ENCODE measurements around the genes SYNPO and MYOZ3.

GRCh38 chr5:150186752-150187526 is 2.9 kb upstream of the SLC6A7 start:
- RRBS, result no CpG with 5 or more reads among the region's 6 CpGs
CAGE:
- cytosol, long polyA plus RNA, result no peak
- long polyA plus RNA, result no peak
- nucleus, long polyA plus RNA, result no peak

GRCh38 chr5:150328515-150329267 is 26.0 kb upstream of the ARSI start:
- RRBS, result no CpG with 5 or more reads among the region's 7 CpGs
CAGE:
- cytosol, long polyA plus RNA, result no peak
- long polyA plus RNA, result no peak
- nucleus, long polyA plus RNA, result no peak

CAGE:
- cytosol, long polyA plus RNA, result no peak
- long polyA plus RNA, result no peak
- nucleus, long polyA plus RNA, result no peak
Observed at GRCh38 chr5:150392180-150392426, 20.6 kb downstream of the CD74 start.

- RRBS, result no CpG with 5 or more reads among the region's 16 CpGs
CAGE:
- cytosol, long polyA plus RNA, result no peak
- long polyA plus RNA, result no peak
- nucleus, long polyA plus RNA, result no peak
Observed at GRCh38 chr5:150453691-150454648, 4.4 kb upstream of the RPS14 start.

GRCh38 chr5:150497548-150498305 is 10.2 kb upstream of the NDST1 start:
- RRBS, result no CpG with 5 or more reads among the region's 15 CpGs
CAGE:
- cytosol, long polyA plus RNA, result no peak
- long polyA plus RNA, result no peak
- nucleus, long polyA plus RNA, result no peak

- RRBS, result no CpG with 5 or more reads among the region's 7 CpGs
CAGE:
- cytosol, long polyA plus RNA, result no peak
- long polyA plus RNA, result no peak
- nucleus, long polyA plus RNA, result no peak
Observed at GRCh38 chr5:150512295-150512954, 4.5 kb downstream of the NDST1 start.

- RRBS, result no CpG with 5 or more reads among the region's 10 CpGs
CAGE:
- cytosol, long polyA plus RNA, result no peak
- long polyA plus RNA, result no peak
- nucleus, long polyA plus RNA, result no peak
Observed at GRCh38 chr5:150517599-150518337, 9.8 kb downstream of the NDST1 start.

- RRBS, result no CpG with 5 or more reads among the region's 23 CpGs
CAGE:
- cytosol, long polyA plus RNA, result no peak
- long polyA plus RNA, result no peak
- nucleus, long polyA plus RNA, result no peak
Observed at GRCh38 chr5:150557078-150558374, 49.6 kb downstream of the NDST1 start.

GRCh38 chr5:150567404-150567765 is 59.5 kb downstream of the NDST1 start:
- RRBS, result no CpG with 5 or more reads among the region's 2 CpGs
CAGE:
- cytosol, long polyA plus RNA, result no peak
- long polyA plus RNA, result no peak
- nucleus, long polyA plus RNA, result no peak

- RRBS, result no CpG with 5 or more reads among the region's 5 CpGs
CAGE:
- cytosol, long polyA plus RNA, result no peak
- long polyA plus RNA, result no peak
- nucleus, long polyA plus RNA, result no peak
Observed at GRCh38 chr5:150626826-150627580, 13.5 kb upstream of the SYNPO start.

DNA sequence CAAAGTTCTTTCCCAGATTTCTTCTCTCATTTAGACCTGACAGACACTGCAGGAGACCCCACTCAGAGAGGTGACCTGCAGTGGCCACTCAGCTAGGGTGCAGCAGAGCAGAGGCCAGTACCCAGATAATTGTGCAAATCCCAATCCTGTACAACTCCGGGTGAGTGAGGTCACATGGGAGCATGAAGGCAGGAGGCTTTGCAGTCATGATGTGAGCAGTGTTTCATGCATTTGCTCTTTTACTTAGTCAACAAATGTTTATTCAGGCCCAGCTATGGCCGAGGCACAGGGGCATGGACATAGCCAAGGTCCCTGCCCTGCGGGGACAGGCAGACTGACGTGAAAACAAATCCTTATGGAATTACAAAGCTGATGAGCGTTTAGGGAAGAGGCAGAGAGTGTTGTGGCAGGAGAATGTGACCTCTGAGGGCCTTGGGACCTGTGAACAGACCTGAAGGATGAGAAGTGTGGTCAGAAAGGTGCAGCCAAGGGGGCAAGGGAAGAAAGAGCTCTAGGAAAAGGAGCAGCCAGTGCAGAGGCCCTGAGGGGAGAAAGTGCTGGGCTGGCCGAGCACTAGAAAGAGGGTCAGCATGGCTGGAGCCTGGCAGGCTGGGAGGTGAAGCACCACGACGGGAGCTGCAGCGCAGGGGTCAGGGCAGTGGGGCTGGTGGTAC is 9.4 kb upstream of the SYNPO start:
- RRBS, result no CpG with 5 or more reads among the region's 9 CpGs
CAGE:
- cytosol, long polyA plus RNA, result no peak
- long polyA plus RNA, result no peak
- nucleus, long polyA plus RNA, result no peak

GRCh38 chr5:150640146-150641249 is at the start of gene SYNPO:
SYNPO (plus strand) TSS chr5:150640660.
- RRBS, result 5% methylated on average over 3 of the region's 19 CpGs
CAGE:
- cytosol, long polyA plus RNA, result start-site peak on the plus strand at chr5:150640657-150640694, 107 and 21 reads in 2 replicates
- long polyA plus RNA, result start-site peak on the plus strand at chr5:150640318-150640454, 46 and 88 reads in 2 replicates; start-site peak on the plus strand at chr5:150640657-150640701, 124 and 135 reads in 2 replicates
- nucleus, long polyA plus RNA, result start-site peak on the plus strand at chr5:150640658-150640694, 62 and 126 reads in 2 replicates; start-site peak on the plus strand at chr5:150640756-150640824, 25 and 22 reads in 2 replicates

- RRBS, result no CpG with 5 or more reads among the region's 6 CpGs
CAGE:
- cytosol, long polyA plus RNA, result no peak
- long polyA plus RNA, result no peak
- nucleus, long polyA plus RNA, result no peak
Observed at GRCh38 chr5:150641250-150641646, 788 bp downstream of the SYNPO start.

DNA sequence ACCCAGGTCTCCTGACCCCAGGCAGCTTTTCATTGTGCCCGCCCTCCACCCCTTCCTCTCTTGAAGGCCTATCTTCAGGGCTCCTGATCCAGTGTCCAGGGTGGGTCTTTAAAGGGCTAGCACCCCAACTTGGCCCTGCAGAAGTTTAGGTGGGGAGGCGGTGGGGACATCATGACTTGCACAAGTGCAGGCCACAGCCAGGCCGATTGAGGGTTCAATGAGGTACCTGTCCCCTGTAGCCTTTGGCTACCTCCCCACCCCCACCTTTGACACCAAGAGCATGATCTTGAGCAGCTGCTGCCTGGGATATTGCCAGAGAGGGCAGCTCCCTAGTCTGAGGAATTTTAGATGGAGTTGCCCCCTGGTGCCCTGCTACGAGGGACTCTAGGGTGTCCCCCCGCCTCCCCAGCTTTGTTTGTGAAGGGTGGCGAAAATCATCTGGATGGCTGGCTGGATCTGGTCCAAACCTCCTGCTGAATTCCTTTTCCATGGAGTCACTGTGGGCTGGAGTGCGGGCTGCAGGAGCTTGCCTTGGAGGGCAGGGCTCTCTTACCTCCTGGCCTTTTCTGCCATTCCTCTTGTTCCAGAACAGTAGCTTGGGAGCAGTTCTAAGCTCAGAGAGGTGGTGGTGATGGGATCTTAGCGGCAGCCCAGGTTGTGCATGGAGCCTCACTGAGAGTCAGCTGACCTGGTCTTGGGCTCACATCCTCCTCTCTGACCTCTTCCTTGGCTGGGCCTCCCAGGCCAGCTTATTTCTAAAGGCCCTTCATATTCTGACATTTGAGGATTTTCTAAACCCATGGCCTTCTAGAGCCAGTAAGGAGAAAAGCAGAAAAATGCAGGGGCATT is 2.0 kb downstream of the SYNPO start:
- RRBS, result no CpG with 5 or more reads among the region's 8 CpGs
CAGE:
- cytosol, long polyA plus RNA, result no peak
- long polyA plus RNA, result no peak
- nucleus, long polyA plus RNA, result no peak

GRCh38 chr5:150660423-150661392 is at the start of gene MYOZ3:
MYOZ3 (plus strand) TSS chr5:150661251.
- RRBS, result no CpG with 5 or more reads among the region's 12 CpGs
CAGE:
- cytosol, long polyA plus RNA, result no peak
- long polyA plus RNA, result no peak
- nucleus, long polyA plus RNA, result no peak

- RRBS, result 8% methylated on average over 5 of the region's 37 CpGs
CAGE:
- cytosol, long polyA plus RNA, result no peak
- long polyA plus RNA, result no peak
- nucleus, long polyA plus RNA, result no peak
Observed at GRCh38 chr5:150671124-150671915, 10.3 kb downstream of the MYOZ3 start.

GRCh38 chr5:150706153-150706806 is 5.4 kb upstream of the RBM22 start:
- RRBS, result no CpG with 5 or more reads among the region's 4 CpGs
CAGE:
- cytosol, long polyA plus RNA, result no peak
- long polyA plus RNA, result no peak
- nucleus, long polyA plus RNA, result no peak

- RRBS, result no CpG with 5 or more reads among the region's 4 CpGs
CAGE:
- cytosol, long polyA plus RNA, result no peak
- long polyA plus RNA, result no peak
- nucleus, long polyA plus RNA, result no peak
Observed at GRCh38 chr5:150706826-150707433, 6.1 kb upstream of the RBM22 start.

DNA sequence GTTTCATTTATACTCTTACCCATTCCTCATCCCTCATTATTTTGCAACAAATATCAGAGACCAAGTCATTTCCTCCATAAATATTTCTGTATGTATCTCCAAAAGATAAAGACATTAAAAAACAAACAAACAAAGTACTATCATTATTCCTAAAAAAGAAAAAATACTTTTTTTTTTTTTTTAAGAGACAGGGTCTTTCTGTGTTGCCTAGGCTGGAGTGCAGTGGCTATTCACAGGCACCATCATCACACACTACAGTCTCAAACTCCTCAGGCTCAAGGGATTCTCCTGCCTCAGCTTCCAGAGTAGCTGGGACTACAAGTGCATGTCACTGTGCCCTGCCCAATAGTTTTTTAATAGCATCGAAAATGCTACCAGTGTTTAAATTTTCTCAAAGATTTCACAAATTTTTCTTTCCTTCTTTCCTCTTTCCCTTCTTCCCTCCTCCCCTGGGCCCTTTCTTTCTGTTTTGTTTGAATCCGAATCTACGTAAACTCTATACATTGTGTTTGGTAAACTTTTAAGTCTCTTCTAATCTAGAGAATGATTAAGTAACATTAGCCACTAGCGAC is 28.7 kb upstream of the RBM22 start:
- RRBS, result no CpG with 5 or more reads among the region's 4 CpGs
CAGE:
- cytosol, long polyA plus RNA, result no peak
- long polyA plus RNA, result no peak
- nucleus, long polyA plus RNA, result no peak

- RRBS, result no CpG with 5 or more reads among the region's 4 CpGs
CAGE:
- cytosol, long polyA plus RNA, result no peak
- long polyA plus RNA, result no peak
- nucleus, long polyA plus RNA, result no peak
Observed at GRCh38 chr5:150734507-150734912, 24.3 kb downstream of the DCTN4 start.

All from SK-N-SH (cell line).